ReNcell CX (cell line): ENCODE data around the genes MROH7 and TTC22.

GRCh38 chr1:54390611-54391043 lies 157.4 kb upstream of the ACOT11 start:
- PRO-cap = no peak

DNA sequence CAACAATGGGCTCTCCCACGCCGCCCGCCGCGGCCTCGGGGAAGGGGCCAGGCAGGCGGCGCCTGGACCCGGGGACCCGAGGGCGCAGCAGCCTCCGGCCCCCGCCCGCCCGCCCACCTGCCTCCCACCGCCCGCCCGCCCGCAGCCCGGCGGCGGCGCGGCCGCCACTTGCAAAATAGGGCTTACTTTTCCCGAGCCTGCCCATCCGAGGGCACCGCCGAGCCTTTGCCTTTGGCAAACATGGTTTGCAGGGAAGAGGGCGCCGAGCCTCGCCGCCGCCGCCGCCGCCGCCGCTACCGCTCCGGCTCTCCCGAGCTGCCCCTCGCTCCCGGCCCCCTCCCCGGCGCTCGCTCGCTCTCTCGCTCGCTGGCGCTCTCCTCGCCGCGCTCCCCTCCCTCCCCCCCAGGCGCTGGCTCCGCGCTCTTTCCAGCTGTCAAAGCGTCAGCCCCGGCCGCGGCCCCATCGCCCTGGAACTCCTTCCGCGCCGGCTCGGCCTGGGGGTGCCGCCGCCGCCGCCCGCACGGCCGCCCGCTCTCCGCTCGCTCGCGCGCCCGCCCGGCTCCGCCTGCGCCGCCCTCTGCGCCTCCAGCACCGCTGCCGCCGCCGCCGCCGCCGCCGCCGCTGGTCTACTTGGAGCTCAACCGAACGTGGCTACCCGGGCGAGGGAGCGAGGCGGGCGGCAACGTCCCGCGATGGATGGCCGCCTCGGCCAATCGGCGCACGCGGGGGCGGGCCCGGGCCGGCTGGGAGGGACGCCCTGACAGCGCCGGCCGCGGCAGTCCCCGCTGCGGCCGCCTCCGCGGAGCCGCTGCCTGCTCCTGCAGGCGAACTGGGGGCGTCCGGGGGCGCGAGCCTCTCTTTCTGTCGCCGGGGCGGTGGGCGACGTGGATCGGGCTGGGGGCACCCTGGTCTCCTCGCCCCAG lies 142.0 kb upstream of the ACOT11 start:
- PRO-cap = bidirectional peak, plus-strand start at position 784 of the sequence, minus-strand start at position 619 of the sequence

DNA sequence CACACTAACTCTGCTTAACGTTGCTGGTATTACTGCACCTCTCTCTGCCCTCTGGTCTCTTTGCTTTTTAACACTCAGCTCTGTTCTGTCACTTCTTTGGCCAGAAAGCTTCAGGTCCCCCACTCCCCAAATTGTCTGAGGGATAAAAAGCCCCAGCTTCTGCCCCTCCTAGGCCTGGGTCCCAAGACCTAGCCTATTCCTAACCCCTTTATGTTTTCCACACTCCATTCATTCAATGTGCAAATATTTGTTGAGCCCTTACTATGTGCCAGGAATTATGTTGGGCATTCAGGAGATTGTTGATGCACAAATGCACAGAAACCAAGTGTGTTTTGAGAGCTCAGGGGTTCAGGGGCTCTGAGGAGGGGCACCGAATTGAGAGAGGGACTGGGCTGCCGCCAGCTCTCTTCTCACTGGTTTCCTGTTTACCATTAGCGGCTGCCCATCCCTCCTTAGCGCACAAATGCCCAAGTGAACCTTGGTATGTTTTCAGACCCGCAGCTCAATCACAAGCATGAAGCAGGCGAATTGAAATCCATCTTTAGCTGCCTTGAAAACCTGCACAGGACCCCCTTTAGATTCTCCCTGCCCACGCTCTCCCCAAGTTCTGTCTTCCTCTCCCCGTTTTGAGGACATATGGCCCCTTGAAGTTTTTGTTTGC lies 61.3 kb upstream of the ACOT11 start:
- PRO-cap = no peak

GRCh38 chr1:54548718-54549173 lies 718 bp downstream of the ACOT11 start:
- PRO-cap = no peak

GRCh38 chr1:54641076-54641584 lies 456 bp upstream of the MROH7 start:
- PRO-cap = no peak

DNA sequence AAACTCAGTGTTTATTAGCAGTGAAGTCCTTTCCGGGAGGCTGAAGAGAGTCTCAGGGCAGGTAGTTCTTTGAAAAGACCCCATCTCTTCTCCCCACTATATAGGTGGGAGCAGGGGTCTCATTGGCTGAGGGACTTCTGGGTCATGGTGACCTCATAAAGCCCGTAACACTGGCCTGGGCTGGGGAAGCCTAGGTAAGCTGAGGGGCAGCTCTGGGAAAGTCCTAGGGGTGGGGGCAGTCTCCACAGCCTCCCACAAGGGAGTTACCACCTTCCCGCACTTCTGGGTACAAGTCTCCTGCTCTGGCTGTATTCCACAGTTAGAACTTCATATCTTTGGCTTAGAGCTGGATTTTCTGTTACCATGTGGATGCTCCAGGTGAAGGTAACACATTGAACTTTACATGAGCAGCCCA lies at the start of gene MROH7:
Gene MROH7, plus strand, starts transcription at position 202 of the 415 bp plus-strand sequence.
- PRO-cap = no peak

GRCh38 chr1:54798129-54798745 lies 2.9 kb downstream of the TTC22 start:
- PRO-cap = no peak

- PRO-cap = no peak
Observed at GRCh38 chr1:54800580-54801486, at the start of gene TTC22. TSS of gene TTC22 (minus strand) at chr1:54801323.

DNA sequence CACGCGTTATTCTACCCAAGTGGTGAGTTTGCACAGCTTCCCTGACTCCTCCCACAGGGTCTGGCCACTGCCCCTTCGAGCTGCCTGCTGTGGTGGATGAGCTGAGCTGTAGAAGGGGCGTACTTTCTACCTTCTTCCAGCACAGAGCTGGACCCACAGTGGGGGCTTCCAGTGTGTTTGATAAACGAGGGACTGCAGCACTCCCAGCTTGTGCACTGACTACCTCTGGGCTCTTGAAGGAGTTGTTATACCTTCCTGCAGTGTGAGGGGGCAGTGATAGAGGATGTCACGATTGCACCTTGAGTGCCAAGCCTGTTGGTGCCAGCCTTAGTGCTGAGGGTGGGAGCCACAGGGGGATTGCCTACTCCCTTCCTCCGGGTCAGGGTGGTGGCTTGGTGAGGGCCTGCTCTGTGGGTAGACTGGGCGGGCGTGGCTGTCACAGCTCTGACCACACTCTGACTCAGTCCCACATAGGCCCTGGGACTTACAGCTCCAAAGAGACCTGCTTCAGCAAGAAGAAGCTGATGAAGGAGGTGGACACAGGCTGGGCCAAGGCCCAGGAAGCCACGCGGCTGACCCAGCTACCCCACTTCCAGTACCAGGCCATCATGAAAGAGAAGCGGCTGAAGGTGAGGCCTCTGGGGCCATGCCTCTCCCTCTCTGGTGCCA lies 1.3 kb downstream of the LEXM start:
- PRO-cap = no peak

GRCh38 chr1:54989480-54990105 lies 9.1 kb upstream of the BSND start:
- PRO-cap = no peak

DNA sequence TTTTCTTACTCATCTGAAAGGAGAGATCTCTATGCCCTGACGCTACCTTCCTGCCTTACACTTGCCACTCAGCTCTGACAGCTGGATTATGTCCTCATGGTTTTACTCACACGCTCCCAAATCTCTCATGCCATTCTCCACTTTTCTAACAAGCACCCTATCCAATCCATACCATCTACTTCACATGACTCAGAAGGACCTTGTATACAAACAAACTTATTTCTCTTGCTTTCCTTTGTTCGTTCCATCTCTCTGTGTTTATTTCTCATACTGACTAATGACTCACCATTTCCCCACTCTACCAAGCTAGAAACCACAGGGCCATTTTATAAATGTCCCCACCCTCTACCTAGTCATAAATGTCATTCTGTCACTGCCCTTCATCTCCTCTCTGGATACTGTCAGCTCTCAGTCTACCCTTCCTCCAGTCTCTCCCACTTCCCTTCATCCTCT lies 87.3 kb downstream of the USP24 start:
- PRO-cap = no peak

GRCh38 chr1:55152743-55153632 lies 62.2 kb downstream of the USP24 start:
- PRO-cap = no peak

GRCh38 chr1:55155432-55155691 lies 59.8 kb downstream of the USP24 start:
- PRO-cap = no peak

- PRO-cap = no peak
Observed at GRCh38 chr1:55213755-55214082, 1.4 kb downstream of the USP24 start.

DNA sequence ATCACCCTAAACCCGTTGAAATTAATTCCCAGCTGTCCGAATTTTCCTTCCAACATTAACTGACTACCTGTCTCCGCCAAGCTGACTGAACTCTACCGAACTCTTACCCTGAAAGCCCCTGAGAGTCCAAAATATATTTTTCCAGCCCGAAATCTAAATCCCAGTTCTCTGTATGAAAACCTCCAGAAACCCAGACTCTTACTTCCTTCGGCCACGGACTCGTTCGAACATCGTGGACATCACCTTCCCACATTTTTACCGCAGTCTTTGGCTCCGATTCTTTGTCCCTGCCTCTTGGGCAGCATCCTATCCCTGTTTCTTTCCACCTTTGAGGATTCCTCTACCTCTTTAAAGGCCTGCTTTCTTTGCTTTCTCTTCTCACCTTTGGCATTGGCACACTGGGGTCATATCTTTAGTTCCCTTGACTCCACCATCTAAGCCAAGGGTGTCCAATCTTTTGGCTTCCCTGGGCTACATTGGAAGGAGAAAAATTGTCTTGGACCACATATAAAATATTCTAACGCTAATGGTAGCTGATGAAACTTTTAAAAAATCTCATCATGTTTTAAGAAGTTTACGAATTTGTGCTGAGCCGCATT lies 956 bp upstream of the USP24 start:
- PRO-cap = no peak

- PRO-cap = no peak
Observed at GRCh38 chr1:55464394-55465056, 249.4 kb upstream of the USP24 start.

- PRO-cap = no peak
Observed at GRCh38 chr1:56200393-56200889, 378.9 kb downstream of the PLPP3 start.

GRCh38 chr1:56330503-56331003 lies 248.8 kb downstream of the PLPP3 start:
- PRO-cap = no peak

GRCh38 chr1:56374733-56375219 lies 204.6 kb downstream of the PLPP3 start:
- PRO-cap = no peak

GRCh38 chr1:56450173-56450739 lies 129.1 kb downstream of the PLPP3 start:
- PRO-cap = no peak